ENCODE measurements around the gene C1orf52.

GRCh38 chr1:84301828-84302538, 475 bp downstream of the SAMD13 start:
- PRO-cap: no peak

- PRO-cap: no peak
Measured at GRCh38 chr1:84433116-84433630, 34.9 kb downstream of the DNASE2B start.

GRCh38 chr1:84893467-84893620, 338 bp upstream of the LPAR3 start:
- PRO-cap: no peak

DNA sequence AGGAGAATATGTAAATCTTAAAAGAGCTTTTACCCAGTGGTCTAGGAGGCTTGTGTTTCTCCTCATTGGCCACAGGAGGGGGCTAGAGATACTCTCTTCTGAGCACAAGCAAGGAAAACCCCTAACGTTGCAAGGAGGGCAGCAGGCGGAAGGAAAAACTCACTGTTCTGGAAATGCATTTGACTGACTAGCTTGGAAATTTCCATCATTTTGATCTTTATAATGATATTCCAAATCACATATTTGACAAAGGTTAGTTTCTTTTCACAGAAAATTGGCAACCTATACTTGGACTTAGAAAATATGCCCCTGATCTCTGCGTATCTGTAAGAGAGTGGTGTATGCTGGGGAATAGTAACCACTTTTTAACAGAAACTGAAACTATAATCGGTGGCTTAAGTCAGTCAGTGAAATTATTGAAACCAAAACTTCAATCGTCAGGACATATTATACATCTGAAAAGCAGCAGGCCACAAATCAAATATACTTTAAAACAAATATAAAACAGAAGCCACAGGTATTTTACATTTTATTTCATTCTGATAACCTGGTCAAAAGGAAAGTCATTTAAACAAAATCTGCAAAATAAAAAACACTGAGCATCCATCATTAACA, 51.8 kb downstream of the MCOLN2 start:
- PRO-cap: unidirectional peak, plus-strand start at position 124 of the sequence; unidirectional peak, minus-strand start at position 339 of the sequence

- PRO-cap: no peak
Measured at GRCh38 chr1:85244706-85245221, 14.7 kb downstream of the C1orf52 start.

DNA sequence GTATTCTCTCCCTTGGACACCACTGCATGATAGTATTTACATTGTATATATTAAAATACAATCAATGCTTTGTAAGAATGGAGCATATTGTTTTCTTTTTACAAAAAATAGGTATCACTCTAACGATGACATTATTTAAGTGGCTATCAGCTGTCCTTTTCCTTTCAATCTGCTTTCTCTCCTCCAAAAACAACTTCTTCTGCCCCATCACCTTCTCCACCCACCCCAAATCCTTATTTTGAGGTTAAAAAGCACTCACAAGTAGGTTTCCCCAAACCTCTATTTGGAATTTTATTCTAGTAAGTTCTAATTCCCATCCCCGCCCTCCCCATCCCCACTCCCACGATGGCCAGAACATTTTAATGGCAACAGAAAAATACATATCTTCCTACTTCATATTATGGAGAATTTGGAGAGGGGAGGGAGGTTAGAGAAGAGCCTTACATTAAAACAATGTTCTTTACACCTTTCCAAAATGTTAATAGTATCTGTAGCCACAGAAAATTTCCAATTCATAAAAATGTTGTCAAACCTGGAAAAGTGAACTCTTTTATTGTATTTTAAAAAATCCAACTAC, 6.2 kb downstream of the C1orf52 start:
- PRO-cap: no peak

- PRO-cap: unidirectional peak, minus-strand start at chr1:85259669; unidirectional peak, plus-strand start at chr1:85260174
Measured at GRCh38 chr1:85259325-85260433, at the start of gene C1orf52. C1orf52 (minus strand) TSS chr1:85259662.

DNA sequence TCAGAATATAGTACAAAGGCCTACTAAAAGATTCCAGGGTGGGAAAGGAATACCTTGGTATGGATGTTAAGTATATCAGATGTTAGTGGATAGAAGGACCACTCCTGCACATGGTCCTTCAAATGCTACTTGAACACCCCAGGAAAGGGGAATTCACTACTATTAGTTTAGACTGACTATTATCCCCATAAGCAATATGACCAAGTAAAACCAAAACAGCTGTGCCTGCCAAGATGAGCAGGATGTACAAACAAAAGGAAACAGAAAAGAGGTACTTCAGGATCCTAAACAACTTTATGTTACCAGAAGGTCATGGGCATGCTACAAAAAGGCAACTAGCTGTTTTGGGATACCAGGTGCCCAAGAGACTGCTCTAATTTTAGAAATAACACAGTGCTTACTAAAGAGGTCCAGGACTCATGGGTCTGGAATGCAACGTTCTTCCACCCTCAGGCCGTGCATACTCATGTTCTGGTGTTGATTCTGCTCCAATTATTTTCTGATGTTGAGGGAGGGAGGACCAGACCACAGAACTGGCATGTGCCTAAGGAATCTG, 37.4 kb upstream of the BCL10 start:
- PRO-cap: unidirectional peak, plus-strand start at position 495 of the sequence

DNA sequence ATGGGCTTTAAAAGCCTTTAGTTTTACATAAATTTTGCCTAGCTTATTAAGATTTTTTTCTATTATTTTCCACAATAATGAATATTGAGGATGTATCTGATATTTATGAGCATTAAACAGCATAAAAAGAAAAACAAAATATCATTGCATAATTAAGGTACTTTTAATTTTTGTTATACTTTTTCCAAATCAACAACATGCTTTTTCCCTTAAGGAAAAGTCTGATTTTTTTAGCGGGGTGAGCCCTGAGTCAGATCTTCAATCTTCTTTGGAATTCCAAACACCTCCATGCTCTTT, 24.9 kb downstream of the DDAH1 start:
- PRO-cap: no peak

DNA sequence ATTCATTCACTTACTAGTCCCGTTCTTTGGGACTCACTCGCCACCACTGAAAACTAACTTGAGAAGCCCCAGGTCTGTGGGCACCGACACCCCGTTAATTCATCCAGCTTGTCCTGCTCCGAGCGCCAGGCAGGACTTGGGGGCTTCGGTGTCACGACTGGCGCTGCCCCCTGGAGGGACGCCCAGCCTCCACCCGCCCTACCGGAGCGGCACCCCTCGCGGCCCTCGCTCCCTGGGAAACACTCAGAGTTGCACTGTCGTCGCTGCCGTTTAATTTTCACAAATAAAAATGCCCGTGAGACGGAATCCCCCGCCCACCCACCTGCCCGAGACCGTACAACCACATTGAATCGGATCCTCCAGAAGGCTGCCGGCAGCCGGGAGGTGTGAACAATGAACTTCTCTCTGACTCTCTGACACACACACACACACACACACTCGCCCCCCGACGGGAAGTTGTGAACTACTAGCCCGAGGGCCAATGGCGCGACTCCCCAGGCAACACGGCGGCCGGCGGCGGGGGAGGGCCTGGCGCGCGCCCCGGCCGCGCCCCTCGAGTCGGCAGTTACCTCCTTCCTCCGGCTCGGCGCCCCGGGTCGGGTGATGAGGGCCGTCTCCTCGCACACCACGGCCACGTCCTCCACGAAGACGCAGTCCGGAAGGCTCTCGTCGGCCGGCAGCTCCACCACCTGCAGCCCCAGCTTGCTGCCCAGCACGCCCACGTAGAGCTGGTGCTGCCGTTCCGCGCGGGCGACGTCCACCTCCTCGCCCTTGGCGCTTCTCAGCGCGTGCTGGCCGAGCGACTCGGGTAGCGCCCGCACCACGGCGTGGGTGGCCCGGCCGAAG, 562 bp downstream of the DDAH1 start:
- PRO-cap: bidirectional peak, plus-strand start at position 594 of the sequence, minus-strand start at position 395 of the sequence

- PRO-cap: no peak
Measured at GRCh38 chr1:85471046-85471353, 6.0 kb upstream of the DDAH1 start.

DNA sequence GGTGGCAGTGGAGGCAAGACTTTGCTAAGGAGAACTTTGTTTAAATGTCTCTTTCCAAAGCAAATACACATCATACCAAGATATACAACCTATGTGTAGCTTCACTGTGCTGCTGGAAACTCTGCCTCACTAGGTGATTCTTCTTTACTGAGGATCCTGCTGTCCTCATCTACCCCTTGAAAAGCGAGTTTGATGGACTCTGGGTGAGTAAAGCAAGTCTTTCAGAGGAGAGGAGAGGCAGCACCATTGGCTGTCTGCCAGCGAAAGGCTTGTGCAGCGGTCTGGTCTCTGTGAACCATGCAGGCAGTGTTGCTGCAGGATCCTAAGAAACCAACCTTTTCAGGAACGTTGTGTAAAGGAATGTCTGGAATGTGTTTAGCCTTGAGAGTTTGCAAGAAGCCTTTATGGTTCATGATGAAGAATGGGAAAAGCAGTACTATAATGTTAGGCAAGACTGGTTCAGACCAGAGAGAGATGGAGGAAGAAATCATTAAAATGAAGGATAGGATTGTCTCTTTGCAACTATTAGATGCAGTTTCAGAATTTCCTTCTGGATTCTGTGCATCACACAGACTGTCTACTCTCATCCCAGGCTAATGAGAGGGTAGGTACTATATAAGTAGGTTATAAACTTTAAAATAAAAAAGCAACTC, 53.4 kb upstream of the CCN1 start:
- PRO-cap: no peak

DNA sequence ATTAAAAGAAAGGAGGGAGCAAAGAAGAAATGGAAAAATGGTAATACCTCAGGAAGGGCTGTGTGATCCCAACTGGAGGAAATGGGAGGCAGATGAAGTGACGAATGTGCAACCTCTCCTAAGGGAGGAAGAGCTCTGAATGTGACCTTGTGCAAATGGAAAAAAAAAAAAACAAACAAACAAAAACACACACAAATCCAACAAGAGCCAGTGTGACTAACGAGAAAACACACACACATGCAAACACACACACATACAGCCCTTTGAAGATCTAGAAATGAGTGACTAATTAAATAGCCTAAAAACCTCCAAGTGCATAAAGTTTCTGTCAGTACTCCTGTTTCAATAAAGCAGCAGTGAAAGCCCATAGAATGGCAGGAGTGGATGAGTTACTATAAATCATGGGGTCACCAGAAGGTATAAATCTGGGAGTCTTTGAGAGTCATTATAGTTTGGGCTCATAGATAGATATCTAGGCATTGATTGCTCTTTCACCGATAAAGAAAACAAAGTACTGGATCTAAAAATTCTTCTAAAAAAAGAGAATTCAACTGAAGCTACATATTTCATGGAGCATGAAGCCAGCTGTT, 49.1 kb downstream of the CCN1 start:
- PRO-cap: no peak

DNA sequence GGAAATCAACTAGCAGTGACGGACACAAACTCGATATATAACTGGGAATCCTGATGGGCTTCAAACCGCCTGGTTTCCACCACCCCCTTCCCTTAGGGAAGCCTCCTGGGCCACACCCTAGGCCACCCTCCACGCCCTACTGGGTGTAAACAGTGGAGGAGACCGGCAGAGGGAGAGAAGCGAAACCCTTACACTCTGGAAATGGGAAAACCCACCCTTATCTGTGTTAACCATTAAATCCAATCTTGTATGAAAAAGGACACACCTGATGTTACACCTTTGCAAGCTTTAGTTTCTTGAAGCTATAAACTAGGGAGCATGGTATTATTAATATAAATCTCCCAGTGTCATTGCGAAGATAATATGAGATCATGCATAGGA, 650 bp upstream of the ZNHIT6 start:
- PRO-cap: no peak

DNA sequence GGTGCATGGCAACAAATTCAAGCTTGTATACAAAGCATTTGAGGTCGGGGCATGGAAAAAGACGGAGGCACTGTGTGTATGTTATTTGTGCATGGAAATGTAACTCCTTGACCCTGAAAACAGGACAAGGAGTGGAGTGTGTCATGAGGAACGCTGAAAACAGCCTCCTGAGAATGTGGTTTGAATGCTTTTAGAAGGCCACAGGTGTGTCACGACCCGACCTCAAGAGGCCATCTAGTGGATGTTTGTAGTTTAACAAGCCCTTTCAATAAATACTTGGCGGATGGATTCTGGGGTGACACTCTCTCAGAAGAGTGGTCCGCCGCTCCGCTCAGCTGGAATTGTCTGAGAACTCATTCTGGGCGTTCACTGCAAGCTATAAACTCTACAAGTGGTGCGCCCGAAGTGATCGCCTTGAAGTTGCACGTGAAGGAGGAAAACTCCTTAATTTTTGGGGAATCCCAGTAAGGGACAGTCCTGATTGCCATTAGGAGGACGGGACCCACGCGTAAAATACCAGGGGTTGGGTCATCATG, 33.4 kb downstream of the CLCA1 start:
- PRO-cap: no peak

DNA sequence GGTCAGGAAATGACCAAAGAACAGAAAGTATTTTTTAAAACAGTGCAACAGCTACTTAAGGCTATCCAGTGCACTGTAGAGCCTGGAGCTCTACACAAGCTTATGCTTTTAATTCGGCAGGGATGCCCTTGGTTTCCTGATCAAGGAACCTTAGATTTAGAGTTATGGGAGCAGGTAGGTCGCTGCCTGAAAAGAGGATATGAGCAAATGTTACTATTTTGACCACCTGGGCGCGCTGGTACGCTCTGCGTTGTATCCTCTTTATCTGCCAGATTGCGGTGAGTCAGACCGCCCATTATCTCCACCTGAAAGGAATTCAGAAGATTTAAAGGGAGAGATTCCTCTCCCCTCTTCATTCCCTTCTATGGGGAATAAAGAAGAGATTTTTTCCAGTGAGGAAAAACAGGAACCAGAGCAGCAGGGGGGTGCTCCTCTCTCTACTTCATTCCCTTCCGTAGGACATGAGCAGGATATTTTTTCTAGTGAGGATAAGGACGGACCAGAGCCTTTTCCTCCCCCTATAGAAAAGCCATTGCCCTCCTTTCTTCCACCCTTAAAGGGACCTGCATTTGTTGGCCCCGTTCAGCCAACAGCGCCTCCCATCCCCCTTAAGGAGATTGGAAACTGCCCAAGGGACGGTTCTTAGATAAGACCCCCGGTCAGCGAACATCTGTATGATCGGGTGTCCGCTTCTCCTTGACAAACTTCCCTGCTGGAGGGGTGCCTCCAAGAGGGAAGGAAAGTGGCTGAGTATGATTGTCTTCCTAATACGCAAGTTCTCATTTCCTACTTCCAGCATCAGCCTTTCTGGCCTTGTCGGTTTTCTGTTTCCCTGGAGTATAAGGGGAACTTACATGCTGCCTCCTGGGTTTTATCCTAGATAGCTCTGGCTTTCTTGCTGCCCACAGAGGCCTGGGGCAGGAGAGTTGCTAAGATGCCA, 34.2 kb downstream of the CLCA1 start:
- PRO-cap: no peak

DNA sequence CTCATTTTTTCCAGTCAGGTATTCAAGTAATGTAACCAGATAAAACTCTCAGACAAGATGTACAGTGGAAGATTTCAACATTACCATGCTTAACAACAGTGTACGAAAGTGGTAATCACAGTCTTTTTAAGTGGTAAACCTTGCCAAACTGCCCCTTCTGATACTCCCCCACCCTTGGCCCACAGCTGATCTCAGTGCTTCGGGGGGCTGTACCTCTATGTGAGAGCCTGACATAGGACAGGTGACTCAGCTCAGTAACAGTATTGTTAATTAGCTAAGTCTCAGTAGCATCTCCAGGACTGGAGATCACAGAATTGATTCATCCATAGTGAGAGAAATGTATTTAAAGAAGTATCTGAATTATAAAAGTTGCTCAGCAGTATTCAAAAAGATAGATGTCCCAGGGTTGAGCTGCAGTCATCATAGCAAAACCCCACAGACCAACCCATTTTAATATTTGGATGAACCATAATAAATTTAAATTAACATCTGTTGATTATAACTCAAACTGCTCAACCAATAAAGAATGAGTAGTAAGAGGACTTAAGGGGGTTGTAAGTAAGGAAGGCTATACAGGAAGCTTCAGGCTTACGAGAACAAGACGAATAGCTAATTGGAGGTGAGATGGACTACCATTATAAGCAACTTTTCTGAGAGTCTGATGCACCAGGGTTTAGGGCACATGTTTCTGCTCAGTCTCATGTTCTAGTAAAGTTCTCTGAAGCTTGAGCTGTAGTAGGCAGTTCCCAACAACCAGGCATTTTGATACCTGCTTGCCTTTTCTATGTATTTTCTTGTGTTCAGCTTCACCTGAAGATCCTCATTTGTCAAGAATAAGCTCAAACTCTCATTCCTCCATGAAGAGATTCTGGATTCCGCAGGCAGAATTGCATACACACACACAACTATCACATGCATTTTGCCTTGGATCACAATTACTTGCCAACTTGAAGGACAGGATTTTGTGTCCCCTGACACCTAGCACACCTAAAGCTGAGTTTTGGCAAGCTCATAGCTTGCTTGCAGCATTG, 45.0 kb downstream of the SH3GLB1 start:
- PRO-cap: no peak

DNA sequence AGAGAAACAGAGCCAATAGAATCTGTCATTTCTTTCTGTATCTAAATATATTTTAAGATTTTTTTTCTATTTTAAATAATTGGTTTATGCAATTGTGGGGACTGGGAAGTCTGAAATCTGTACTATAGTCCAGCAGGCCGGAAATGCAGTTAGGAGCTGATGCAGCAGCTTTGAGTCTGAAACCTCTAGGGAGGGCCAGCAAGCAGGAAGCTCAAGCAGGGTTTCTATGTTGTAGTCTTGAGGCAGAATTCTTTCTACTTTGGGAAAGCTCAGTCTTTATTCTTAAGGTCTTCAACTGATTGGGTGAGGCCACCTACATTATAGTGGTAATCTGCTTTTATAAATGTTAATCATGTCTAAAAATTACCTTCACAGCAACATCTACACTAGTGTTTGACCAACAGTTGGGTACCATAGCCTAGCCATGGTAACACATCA, 60.9 kb downstream of the SELENOF start:
- PRO-cap: no peak

- PRO-cap: bidirectional peak, plus-strand start at chr1:86915426, minus-strand start at chr1:86915325; bidirectional peak, plus-strand start at chr1:86915724, minus-strand start at chr1:86915727
Measured at GRCh38 chr1:86915016-86915861, 804 bp downstream of the HS2ST1 start.

DNA sequence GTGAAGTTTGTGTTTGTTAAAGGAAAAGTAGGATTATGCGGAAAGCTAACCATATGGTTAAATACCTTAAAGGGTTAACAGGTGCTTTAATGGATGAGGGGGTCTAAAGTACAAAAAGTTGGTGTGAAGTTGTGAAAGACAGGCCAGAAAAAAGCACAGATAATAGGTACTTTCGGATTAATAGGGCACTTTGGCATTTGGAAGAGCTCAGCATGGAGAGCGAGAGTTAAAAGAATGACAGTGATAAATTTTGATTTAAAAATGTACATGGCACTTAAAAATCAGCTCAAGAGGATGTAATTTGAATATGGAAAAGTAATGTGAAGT, 1.5 kb downstream of the HS2ST1 start:
- PRO-cap: no peak